SK-N-SH (cell line): ENCODE measurements around a stretch of chr18.

- RRBS, result no CpG with 5 or more reads among the region's 1 CpG
CAGE:
- cytosol, long polyA plus RNA, result no peak
- long polyA plus RNA, result no peak
- nucleus, long polyA plus RNA, result no peak
These were observed 47.3 kb upstream of the USP14 start for GRCh38 chr18:111208-111367.

- RRBS, result no CpG with 5 or more reads among the region's 8 CpGs
CAGE:
- cytosol, long polyA plus RNA, result no peak
- long polyA plus RNA, result no peak
- nucleus, long polyA plus RNA, result no peak
These were observed 21.9 kb upstream of the USP14 start for GRCh38 chr18:136311-136934.

GRCh38 chr18:331377-332045 lies 63.7 kb upstream of the THOC1 start:
- RRBS, result no CpG with 5 or more reads among the region's 10 CpGs
CAGE:
- cytosol, long polyA plus RNA, result no peak
- long polyA plus RNA, result no peak
- nucleus, long polyA plus RNA, result no peak

- RRBS, result no CpG with 5 or more reads among the region's 12 CpGs
CAGE:
- cytosol, long polyA plus RNA, result no peak
- long polyA plus RNA, result no peak
- nucleus, long polyA plus RNA, result no peak
These were observed 43.3 kb downstream of the COLEC12 start for GRCh38 chr18:457107-457725.

- RRBS, result no CpG with 5 or more reads among the region's 9 CpGs
CAGE:
- cytosol, long polyA plus RNA, result no peak
- long polyA plus RNA, result no peak
- nucleus, long polyA plus RNA, result no peak
These were observed 4.6 kb downstream of the TYMS start for GRCh38 chr18:661931-662543.

DNA sequence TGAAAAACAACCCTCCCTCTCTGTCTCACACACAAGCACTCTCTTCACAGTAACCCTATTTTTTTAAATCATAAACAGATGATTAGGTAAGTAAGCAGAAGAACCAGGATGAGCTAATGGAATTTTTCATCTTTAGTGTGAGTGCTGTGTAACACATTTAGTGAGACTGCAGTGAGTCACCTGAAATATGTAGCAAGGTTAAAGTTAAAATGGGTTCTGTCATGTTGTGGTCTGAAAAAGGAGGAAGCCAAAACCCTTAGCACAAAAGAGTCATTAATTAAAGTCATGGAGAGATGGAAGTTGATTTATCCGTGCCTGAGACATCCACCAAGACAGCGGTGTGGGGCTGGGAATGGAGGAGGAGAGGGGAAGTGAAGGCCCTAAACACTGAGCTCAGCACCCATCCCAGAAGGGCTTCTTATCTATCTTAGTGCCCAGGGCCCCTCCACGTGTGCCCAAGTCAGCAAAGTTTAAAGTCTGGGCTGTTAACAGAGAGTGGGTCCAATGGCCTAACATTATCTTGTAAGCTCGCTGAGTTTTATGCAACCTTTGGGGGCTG lies 9.5 kb downstream of the ENOSF1 start:
- RRBS, result no CpG with 5 or more reads among the region's 4 CpGs
CAGE:
- cytosol, long polyA plus RNA, result no peak
- long polyA plus RNA, result no peak
- nucleus, long polyA plus RNA, result no peak

- RRBS, result no CpG with 5 or more reads among the region's 4 CpGs
CAGE:
- cytosol, long polyA plus RNA, result no peak
- long polyA plus RNA, result no peak
- nucleus, long polyA plus RNA, result no peak
These were observed 24.2 kb downstream of the ADCYAP1 start for GRCh38 chr18:928832-929234.

DNA sequence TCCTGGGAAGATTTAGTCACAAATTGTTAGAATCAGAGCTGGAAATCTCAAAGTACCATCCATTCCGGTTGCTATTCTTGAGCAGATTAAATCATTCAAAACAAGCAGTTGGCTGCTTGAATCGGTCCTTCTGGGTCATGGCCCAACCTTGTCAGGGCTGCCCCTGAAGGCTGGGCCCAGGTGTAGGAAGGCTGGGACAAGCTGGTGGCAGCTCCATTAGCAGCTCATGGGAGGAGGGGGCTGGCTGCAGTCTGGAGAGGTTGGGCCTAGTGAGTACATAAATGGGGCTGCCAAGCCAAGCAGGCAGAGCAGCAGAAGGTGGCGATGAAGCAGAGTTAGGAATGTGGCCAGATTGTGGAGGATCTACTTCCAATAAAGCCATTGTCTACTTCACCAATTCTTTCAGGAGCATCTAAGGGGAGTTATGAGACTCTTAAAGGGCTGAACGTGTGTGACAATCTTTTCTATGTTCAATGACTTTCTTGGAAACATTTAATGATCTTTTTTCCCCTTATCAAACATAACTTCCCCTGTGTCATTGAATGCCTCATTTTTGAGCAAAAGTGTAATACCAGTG lies 81.4 kb downstream of the ADCYAP1 start:
- RRBS, result no CpG with 5 or more reads among the region's 4 CpGs
CAGE:
- cytosol, long polyA plus RNA, result no peak
- long polyA plus RNA, result no peak
- nucleus, long polyA plus RNA, result no peak

- RRBS, result no CpG with 5 or more reads among the region's 6 CpGs
CAGE:
- cytosol, long polyA plus RNA, result no peak
- long polyA plus RNA, result no peak
- nucleus, long polyA plus RNA, result no peak
These were observed 55.2 kb downstream of the METTL4 start for GRCh38 chr18:2515823-2516742.

- RRBS, result no CpG with 5 or more reads among the region's 3 CpGs
CAGE:
- cytosol, long polyA plus RNA, result no peak
- long polyA plus RNA, result no peak
- nucleus, long polyA plus RNA, result no peak
These were observed 19.0 kb downstream of the NDC80 start for GRCh38 chr18:2590294-2590748.

GRCh38 chr18:2655993-2656941 lies 741 bp downstream of the SMCHD1 start:
- RRBS, result 4% methylated on average over 20 of the region's 76 CpGs
CAGE:
- cytosol, long polyA plus RNA, result no peak
- long polyA plus RNA, result no peak
- nucleus, long polyA plus RNA, result no peak

DNA sequence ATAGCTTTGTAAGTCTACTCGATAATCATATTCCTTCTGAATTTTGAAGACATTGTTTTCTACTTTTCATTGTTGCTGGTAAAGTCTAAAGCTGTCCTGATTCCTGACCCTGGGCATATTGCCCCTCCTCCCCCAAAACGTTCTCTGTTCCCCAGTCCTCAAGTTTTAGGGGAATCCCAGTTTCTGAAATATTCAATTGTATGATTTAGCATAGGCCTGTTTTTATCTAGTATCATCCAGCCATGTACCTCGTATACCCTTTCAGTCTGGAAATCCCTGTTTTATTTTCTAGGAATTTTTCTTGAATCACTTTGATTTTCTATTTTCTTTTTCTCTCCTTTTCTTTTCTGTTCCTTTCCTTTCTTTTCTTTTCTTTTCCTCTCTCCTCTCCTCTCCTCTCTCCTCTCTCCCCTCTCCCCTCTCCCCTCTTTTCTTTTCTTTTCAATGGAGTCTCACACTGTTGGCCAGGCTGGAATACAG lies 63.4 kb downstream of the SMCHD1 start:
- RRBS, result no CpG with 5 or more reads among the region's 3 CpGs
CAGE:
- cytosol, long polyA plus RNA, result no peak
- long polyA plus RNA, result no peak
- nucleus, long polyA plus RNA, result no peak

- RRBS, result no CpG with 5 or more reads among the region's 7 CpGs
CAGE:
- cytosol, long polyA plus RNA, result no peak
- long polyA plus RNA, result no peak
- nucleus, long polyA plus RNA, result no peak
These were observed 76.3 kb downstream of the SMCHD1 start for GRCh38 chr18:2731624-2732520.

GRCh38 chr18:2737323-2738003 lies 81.9 kb downstream of the SMCHD1 start:
- RRBS, result no CpG with 5 or more reads among the region's 2 CpGs
CAGE:
- cytosol, long polyA plus RNA, result no peak
- long polyA plus RNA, result no peak
- nucleus, long polyA plus RNA, result no peak

DNA sequence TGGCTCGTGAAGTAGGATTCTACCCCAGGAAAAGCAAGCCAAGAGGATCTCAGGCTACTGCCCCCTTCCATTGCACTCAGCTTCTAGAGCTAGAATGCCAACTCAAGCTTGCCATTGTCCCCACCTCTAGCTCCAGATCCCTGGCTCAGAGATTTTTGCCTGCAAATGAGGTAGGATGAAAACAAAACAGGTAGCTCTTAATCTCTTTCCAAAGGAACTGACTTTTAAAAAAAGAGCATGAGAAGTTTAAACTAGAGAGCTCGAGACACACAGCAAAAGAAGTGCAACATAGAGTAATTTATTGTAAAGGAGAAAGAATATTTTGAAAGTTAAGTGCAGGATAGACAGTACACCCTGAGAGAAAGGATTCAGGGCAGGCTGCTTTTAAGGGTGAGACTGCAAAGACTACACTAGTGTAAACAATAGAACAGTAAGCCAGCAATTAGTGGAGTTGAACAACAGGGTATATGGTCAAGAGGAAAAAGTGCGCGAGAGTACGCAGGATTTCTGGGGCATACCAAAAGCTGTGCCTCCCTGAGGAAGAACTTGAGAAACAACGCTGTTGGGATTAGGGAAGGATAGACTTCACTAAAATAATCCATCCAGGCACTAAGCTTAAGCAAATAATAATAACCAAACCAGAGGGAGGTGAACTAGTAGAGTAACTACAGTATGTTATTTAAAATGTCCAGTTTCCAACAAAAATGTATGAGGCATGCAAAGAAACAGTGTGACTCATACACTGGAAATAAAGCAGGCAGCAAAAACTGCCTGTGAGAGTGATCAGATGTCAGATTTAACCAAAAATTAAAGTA lies 40.8 kb upstream of the EMILIN2 start:
- RRBS, result no CpG with 5 or more reads among the region's 6 CpGs
CAGE:
- cytosol, long polyA plus RNA, result no peak
- long polyA plus RNA, result no peak
- nucleus, long polyA plus RNA, result no peak

DNA sequence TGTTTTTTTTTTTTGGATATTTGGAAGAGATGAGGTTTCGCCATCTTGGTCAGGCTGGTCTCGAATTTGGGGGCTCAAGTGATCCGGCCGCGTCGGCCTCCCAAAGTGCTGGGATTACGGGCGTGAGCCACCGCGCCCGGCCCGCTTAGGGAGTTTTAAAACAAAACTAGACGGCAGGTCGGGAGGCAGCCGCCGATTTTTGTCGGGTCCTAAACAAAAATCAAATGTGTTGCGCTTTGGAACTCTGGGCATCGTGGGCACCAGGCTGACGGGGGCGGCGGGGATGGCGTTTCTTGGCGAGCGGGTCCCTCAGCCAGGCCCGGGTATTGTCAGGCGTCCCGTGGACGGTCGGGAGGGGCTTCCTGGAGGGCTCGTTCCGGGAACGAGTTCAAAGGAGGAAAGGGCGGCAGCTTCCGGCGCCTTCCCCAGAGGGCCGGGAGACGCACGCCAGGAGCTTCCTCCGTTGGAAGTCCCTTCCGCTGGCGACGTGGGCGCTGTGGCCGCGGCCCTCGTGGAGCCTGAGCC lies 59.0 kb downstream of the EMILIN2 start:
- RRBS, result 28% methylated on average over 9 of the region's 47 CpGs
CAGE:
- cytosol, long polyA plus RNA, result no peak
- long polyA plus RNA, result no peak
- nucleus, long polyA plus RNA, result no peak

DNA sequence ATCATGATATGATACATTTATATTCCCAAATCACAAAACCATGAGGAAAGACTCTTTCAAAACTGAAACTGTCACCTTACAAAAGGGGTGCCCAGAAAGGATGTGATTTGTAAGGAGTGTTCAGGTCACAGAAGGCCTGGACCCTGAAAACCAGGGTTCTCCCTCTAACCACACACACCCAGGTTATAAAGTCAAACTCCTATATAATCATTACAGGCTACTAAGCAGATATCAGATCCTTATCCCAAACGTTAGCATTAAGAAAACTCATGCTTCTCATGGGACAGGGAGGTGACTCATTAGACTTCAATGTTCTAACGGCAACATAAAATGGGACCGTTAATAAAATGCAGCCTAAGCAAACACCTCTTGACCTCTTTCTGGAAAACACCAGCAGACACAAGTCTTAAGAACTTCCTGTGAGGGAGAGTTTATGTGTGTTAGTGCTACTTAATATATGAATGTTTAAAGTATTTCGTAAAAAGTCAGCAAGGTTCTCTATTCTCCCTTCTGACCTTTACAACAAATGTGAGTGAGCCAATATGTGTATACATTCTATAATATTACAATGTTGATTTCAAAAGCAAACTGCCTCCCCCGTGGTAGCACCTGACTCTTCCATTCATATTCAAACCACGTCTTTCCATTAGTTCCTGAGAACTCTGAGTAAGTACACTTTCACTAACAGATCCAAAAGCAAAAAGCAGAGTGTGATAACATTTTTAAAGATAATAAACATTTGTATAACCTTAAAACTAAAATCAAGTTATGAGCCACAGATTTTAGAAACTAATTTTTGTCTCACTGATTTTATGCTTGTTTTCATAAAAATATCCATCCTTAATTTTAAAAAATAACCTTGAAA lies 31.6 kb downstream of the LPIN2 start:
- RRBS, result no CpG with 5 or more reads among the region's 6 CpGs
CAGE:
- cytosol, long polyA plus RNA, result no peak
- long polyA plus RNA, result no peak
- nucleus, long polyA plus RNA, result no peak

DNA sequence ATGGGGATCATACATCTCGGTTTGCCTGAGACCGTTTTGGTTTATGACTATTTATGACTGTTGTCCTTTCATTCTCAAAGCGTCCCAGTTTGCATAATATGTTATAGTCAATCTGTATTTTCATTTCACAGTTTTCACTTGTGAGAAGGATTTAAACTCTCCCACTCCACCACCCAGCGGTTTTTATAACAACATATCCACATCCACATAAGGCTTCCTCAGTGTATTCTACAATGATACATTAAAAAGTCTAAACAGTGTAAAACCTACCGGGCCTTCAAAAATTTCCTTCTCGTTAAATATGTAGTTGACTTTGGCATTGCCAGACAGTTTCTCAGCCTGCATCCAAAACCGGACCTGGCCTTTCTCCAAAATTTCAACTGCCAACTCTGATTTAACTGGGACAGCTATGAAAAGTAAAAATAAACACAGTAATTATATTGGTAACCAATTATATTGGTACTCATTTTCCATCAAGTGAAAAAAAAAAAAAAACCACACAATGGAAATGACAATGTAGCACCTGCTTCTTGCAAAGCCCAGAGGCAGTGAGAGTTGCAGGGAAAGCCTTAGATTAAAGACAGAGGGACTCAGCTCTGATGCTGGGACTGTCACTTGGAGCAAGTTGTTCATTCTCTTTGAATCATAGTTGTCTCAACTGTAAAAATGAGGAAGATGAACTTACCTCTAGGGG lies 81.1 kb upstream of the LPIN2 start:
- RRBS, result 70% methylated on average over 3 of the region's 7 CpGs
CAGE:
- cytosol, long polyA plus RNA, result no peak
- long polyA plus RNA, result no peak
- nucleus, long polyA plus RNA, result no peak

DNA sequence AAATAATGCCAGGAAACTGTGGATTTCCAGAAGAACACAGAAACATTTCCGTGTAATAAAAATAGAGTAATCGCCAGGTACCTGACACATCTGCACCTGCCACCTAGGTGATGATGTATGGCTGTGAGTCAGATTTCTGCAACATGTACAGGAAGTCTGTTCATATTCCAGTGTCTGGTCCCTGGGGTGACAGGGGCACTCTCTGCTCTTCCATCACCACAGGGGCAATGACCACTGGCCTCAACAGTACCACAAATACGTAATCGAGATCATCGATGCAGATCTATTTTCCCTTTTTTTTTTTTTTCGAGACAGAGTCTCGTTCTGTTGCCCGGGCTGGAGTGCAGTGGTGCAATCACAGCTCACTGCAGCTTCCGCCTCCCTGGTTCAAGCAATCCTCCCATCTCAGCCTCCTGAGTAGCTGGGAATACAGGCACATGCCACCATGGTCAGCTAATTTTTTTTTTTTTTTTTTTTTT lies 101.2 kb upstream of the LPIN2 start:
- RRBS, result no CpG with 5 or more reads among the region's 9 CpGs
CAGE:
- cytosol, long polyA plus RNA, result no peak
- long polyA plus RNA, result no peak
- nucleus, long polyA plus RNA, result no peak

DNA sequence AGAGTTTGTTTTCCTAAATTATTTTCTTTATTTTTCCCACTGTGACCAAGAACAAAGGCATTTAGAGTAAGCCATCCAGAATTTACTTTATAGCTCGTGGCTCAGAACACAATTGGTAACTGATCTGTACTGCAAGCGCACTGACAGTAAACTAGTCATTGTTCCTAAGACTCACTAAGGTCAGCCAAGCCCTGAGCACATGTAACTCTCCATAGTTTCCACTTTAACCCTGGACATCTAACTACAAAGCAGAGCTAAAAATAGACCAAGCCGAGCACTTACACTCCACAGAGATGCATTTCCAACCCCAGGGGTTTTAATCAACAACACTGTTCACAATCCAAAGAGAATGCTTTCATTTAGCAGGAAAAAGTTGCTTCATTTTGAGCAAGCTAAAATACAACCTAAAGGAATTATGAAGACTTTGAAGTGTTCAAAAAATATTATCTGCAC lies 8.1 kb downstream of the MYOM1 start:
- RRBS, result no CpG with 5 or more reads among the region's 3 CpGs
CAGE:
- cytosol, long polyA plus RNA, result no peak
- long polyA plus RNA, result no peak
- nucleus, long polyA plus RNA, result no peak